Measurements from ENCODE around the genes NEK2 and GARIN4.

DNA sequence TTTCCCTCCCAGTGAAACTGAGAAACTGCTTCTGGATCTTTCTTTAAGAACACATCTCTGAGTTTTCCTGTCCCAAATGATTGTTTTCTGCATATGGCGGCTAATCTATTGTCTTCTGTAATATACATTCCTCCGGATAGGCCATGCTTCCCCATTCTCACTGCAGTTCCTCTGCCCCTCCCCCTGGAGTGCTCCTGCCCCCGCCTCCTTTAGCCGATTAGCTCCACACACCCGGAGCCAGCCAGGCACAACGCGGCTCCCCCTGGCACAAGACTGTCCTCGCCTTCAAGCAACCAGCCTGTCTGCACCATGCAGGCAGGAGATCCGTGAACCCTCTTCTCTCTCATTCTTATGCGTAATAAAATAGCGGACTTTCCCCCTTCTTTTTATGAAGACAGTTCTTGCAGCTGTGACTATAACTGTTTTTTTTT lies 18.0 kb downstream of the SERTAD4 start:
- RRBS, result 12% methylated on average over 4 of the region's 11 CpGs

GRCh38 chr1:210385183-210385780 lies 56.6 kb downstream of the HHAT start:
- RRBS, result no CpG with 5 or more reads among the region's 2 CpGs

DNA sequence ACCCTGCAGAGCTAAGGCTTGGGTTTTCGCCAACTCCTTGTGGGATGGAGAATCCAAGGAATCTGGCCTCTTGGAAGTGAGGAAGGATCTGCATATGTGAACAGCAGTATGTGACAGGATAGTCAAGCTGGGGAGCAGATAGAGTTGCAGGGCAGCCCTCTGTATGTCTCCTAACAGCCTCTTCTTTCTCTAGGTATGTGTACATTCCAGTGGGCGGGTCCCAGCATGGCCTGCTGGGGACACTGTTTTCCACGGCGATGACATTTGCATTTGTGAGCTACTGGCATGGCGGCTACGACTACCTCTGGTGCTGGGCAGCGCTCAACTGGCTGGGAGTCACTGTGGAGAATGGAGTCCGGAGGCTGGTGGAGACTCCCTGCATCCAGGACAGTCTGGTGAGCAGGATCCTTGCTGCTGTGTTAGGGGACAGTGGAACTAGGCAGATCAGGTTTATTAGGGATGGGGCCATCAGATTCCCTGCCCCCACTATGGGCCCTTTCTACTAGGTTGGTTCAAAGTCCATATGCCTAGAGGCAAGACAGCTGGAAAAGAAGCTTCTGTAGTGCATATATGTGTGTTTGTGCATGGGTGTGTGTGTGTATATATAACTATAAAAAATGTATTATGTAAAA lies 259.1 kb downstream of the HHAT start:
- RRBS, result no CpG with 5 or more reads among the region's 8 CpGs

- RRBS, result no CpG with 5 or more reads among the region's 2 CpGs
Observed at GRCh38 chr1:211492384-211492701, 381 bp upstream of the RD3 start.

- RRBS, result no CpG with 5 or more reads among the region's 6 CpGs
Observed at GRCh38 chr1:211541942-211542626, 36.9 kb downstream of the SLC30A1 start.

DNA sequence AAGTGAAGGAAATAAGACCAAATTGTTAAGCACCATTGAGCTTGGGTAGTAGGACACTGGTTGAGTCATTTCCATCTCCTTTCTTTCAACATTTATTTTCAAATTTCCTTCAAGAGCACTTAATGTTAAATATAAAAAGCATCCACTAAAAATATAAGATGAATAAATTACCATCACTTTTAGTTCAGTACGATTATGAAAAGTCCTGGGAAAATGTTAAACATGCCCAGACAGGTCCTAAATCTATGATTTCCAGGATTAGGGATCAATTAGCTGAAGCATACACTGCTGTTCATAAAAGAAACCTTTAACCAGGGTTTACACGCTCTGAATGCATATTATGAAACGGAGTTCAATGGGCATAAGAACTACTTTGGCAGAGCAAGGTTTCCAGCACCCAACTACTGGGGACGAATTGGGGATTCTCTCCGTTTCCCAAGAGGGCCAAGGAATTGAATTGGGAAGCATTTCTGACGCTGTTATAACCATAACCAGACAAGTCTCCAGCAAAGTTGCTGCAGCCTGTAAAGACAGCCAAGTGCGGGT lies 1.7 kb downstream of the SLC30A1 start:
- RRBS, result no CpG with 5 or more reads among the region's 7 CpGs

GRCh38 chr1:211643126-211644288 lies 31.9 kb downstream of the NEK2 start:
- RRBS, result 56% methylated on average over 2 of the region's 22 CpGs

- RRBS, result 6% methylated on average over 4 of the region's 70 CpGs
Observed at GRCh38 chr1:211674979-211676265, at the start of gene NEK2. NEK2 (minus strand) TSS chr1:211675621.

DNA sequence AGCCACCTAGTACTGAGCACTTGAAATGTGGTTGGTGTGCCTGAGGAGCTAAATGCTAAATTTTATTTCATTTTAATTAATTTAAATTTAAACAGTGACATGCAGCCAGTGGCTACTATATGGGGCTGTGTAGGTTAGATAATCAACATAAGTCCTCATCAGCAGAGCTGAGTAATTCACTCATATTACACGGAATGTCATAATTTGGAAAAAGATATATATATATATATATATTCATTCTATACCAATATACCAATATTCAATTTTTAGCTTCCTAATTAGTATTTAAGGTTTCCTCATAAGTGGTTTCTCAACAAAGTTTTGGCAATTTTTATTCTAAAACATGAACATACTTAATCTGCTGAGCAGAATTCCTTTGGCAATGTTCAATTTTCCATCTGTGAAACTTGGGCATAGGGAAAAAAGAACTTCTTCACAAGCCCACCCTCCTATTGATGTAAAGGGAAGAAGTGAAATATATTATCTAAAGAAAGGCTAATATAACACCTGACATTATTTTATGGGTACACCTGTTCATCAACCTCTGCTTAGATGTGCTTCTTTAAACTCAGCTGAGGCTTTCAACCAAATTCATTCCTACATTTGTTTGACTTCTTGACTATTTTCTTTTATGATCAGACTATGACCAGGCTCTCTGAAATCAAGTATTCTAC lies 4.0 kb downstream of the LPGAT1 start:
- RRBS, result no CpG with 5 or more reads among the region's 1 CpG

- RRBS, result no CpG with 5 or more reads among the region's 3 CpGs
Observed at GRCh38 chr1:211860013-211860461, 29.5 kb upstream of the LPGAT1 start.

DNA sequence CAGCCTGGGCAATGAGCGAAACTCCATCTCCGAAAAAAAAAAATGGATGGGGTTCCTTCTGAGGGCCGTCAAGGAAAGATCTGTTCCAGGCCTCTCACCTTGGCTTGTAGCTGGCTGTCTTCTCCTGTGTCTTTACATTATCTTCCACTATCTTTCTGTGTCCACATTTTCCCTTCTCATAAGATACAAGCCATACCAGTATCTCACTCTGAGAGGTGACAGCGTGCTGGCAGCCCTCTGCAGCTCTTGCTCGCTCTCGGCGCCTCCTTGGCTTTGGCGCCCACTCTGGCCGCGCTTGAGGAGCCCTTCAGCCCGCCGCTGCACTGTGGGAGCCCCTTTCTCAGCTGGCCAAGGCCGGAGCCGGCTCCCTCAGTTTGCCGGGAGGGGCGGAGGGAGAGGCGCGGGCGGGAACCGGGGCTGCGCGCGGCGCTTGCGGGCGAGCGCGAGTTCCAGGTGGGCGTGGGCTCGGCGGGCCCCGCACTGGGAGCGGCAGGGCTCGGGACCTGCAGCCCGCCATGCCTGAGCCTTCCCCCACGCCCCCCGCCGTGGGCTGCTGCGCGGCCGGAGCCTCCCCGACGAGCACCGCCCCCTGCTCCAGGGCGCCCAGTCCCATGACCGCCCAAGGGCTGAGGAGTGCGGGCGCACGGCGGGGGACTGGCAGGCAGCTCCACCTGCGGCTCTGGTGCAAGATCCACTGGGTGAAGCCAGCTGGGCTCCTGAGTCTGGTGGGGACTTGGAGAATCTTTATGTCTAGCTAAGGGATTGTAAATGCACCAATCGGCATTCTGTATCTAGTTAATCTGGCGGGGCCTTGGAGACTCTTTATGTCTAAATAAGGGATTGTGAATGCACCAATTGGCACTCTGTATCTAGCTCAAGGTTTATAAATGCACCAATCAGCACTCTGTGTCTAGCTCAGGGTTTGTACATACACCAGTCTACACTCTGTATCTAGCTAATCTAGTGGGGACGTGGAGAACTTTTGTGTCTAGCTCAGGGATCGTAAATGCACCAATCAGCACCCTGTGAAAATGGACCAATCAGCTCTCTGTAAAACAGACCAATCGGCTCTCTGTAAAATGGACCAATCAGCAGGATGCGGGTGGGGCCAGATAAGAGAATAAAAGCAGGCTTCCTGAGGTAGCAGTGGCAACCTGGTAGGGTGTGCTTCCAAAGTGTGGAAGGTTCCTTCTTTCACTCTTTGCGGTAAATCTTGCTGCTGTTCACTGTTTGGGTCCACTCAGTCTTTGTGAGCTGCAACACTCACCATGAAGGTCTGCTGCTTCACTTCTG lies 59.0 kb upstream of the LPGAT1 start:
- RRBS, result no CpG with 5 or more reads among the region's 58 CpGs

DNA sequence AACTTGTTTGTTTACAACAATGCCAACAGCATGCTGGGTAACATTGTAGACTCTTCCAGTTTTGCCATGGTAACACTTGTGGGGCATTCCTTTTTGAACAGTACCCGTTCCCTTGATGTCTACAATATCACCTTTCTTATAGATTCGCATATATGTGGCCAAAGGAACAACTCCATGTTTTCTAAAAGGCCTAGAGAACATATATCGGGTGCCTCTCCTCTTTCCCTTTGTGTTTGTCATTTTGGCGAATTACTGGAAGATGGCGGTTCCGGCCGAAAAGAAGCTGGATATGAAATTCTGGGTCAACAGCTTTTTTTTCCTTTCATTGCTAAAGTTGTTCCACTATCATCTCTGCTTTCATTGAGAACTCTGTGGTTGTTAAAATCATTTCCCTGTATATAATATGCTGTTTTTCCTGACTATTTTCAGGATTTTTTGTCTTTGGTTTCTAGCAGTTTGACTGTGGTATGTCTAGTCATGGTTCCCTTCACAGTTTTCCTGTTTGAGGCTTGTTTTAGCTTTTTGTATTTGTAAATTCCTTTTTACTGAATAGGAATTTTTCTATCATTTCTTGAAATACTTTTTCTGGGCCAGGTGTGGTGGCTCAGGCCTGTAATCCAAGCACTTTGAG lies 16.3 kb downstream of the DTL start:
- RRBS, result no CpG with 5 or more reads among the region's 7 CpGs

DNA sequence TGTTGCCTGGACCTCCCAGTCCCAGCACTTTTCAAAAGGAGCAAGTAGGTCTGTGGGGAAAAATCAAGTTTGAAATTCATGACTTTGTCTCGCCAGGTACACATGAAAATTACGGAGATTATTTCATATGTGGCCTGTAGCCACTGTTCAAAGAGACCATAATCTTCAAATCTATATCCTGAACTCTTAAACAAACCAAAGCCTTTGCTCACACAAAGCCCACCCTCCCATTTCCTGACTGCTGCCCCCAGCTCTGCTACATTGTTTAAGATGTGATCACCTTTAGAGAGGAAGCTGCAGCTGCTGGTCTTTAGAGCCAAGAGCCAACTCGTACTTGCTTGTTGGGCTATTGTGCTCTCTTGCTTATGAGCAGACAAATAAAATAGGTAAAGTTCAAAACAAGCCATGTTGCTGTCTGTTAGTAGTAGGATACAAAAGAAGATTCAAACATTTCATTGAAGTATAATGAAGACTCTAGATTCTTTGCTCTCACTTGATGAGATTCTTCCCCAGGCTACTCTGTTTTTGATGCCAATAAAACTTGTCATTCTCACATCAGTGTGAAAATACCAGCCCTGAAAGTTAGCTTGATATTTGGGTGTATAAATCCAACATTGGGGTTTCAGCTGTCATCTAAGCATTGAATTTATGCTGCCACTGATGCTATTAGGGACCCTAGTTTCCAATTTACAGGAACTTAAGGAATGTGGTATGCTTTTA lies 72.0 kb downstream of the DTL start:
- RRBS, result no CpG with 5 or more reads among the region's 3 CpGs

DNA sequence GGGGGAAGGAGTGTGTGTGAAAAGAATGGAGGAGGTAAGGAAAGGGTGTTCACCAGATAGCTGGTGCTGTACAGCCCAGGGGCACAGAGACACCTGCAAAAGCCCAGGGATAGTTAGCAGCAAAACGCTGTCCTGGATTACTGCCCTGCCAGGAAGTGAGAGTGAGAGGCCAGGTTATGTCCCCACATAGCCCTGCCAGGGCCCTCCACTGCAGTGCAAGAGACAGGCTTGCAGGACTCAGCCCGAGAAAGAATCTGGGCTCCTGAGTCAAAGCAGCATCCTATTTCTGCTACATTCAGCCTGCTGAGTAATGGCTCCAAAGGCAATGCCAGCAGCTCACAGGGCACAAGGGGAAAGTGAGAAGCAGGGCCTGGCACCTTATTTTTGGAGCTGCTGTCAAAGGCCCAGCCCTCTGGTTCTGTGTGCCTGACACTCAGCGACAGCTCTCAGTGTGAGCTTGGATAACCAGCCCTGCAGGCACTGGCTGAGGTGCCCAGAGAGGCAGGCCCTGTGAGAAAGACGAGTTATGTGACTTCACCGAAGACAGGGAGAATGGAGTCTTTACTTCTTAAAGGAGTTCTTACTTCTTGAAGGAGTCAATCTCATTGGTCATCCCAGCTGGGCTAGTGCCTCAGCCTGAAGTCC lies 83.9 kb downstream of the DTL start:
- RRBS, result no CpG with 5 or more reads among the region's 5 CpGs

- RRBS, result no CpG with 5 or more reads among the region's 2 CpGs
Observed at GRCh38 chr1:212241541-212242073, 43.6 kb upstream of the PPP2R5A start.

- RRBS, result no CpG with 5 or more reads among the region's 1 CpG
Observed at GRCh38 chr1:212247973-212248331, 37.3 kb upstream of the PPP2R5A start.

- RRBS, result no CpG with 5 or more reads among the region's 7 CpGs
Observed at GRCh38 chr1:212257224-212257694, 28.0 kb upstream of the PPP2R5A start.

- RRBS, result 2% methylated on average over 11 of the region's 37 CpGs
Observed at GRCh38 chr1:212433204-212433995, 680 bp downstream of the NENF start.

DNA sequence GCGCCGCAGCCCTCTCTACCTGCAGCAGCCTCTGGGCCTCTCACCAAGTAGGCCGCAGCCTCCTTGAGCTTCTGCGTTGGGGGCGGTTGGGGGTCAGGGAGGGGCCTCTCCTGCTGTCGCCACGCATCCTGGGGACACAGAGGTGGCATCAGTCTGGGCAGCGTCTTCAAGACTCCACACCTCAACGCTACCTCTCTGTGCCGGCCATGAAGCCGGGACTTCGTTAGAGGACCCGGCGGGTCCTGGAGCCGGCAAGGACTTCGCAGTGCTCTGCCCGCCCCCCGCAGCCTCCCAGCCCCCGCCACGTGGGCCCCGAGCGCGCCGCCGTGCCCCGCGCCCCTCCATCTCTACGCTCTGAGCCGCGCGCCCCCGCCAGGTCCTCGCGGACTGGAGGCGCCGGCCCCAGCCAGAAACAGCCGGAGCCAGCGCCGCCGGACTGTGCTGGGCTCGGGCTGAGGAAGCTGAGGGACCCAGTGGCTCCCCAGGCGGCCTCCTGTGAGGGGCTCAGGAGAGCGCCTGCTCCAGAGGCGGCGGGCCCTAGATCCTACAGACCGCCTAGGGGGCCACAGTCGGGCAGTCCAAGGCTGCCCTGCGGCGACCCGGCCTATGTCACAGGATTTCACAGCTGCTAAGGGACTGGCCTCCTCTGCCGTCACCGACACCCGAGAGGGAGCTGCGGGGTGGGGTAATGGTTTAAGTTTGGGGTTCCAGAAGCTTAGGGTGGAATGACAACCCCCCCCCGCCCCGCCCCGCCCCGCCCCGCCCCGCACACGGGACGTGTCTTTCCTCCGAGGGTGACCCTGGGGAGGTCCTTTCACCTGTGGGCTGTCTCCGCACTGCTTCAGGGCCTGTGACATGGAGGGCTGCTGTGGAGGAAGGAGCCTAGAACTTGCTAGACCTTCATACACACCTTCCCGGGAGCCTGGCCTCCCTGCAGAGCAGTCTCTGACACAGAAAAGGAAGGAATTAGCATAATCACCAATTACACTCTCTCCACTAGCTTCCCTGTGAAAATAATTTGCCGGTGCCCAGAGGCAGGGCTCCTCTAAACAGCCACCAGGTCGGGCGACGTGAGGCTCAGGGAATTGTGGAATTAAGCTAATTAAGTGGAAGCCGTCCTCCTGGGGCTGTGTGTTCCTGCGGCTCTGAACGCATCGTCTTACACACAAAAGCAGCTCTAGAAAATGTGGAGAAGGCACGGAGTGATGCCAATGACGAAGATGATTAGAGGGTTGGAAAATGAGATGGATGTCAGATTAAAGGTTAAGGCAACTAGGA lies 82.2 kb downstream of the NENF start:
- RRBS, result 43% methylated on average over 2 of the region's 75 CpGs

- RRBS, result no CpG with 5 or more reads among the region's 7 CpGs
Observed at GRCh38 chr1:212624329-212624905, at the start of gene GARIN4. GARIN4 (plus strand) TSS chr1:212624474.